Heart left ventricle (tissue), 7 donors: ENCODE measurements around a stretch of chr21.

GRCh38 chr21:39022745-39024070 lies 160.0 kb downstream of the PSMG1 start:
- PRO-cap, 6 experiments, result peak in 2 of 6 experiments; most common plus-strand start chr21:39023325 (in 1); most common minus-strand start chr21:39023203 (in 2)
- RAMPAGE, long total RNA, 2 experiments, result no peak in any of the 2 experiments
- RRBS, result 15% methylated on average over 5 of the region's 37 CpGs

DNA sequence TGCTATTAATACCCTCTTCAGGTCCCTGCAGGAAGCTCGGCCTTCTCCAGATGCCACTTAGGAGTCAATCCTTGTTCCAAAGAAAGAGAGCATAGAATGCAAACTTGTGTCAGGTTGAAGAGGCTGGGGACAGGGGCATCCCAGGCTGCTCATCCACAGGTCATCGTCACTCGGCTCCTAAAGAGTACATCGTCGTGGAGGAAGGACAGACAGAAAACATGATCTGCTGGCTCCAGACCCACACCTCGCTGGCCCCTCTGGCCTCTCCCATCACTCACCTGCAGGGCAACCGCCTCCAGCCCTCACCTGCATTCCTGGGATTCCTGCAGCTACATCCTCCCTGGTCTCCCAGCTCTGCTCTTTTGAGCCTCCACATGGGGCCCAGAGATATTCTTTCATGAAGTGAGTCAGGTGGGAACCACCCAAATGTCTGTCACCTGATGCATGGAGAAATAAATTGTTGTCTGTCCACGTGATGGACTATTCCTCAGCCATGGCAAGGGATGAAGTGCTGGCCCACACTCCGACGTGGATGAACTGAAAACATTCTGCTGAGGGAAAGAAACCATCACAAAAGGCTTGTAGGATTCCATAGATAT lies 152.8 kb downstream of the PSMG1 start:
- PRO-cap, 6 experiments, result no peak in any of the 6 experiments
- RAMPAGE, long total RNA, 2 experiments, result no peak in any of the 2 experiments
- RRBS, result no CpG with 5 or more reads among the region's 10 CpGs

DNA sequence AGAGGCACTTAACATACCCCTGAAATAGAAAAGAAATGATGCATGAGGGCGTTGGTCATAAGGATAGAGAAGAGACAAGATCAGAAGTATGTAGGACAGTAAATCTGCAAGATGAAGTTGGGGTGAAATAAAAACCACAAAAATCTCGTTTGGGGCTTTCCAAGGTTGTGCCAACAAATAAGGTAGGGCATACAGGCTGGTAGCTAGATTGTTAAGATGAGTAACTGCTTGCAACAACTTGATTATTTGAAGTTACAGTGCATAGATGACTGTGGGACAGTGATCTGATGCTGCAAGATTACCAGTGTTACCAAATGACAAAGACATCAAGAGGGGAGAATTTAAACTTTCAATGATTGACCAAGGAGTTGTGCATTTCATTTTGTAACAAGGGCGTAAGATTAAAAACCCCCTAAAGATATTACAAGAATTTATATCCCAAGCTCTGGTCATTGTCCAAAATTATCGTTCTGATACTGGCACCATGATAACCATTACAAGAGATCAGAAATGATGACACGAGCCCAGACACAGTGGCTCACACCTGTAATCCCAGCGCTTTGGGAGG lies 2.8 kb upstream of the BRWD1 start:
- PRO-cap, 6 experiments, result no peak in any of the 6 experiments
- RAMPAGE, long total RNA, 2 experiments, result no peak in any of the 2 experiments
- RRBS, result no CpG with 5 or more reads among the region's 6 CpGs

GRCh38 chr21:39346548-39347013 lies 2.3 kb downstream of the HMGN1 start:
- PRO-cap, 6 experiments, result no peak in any of the 6 experiments
- RAMPAGE, long total RNA, 2 experiments, result no peak in any of the 2 experiments
- RRBS, result no CpG with 5 or more reads among the region's 4 CpGs

- PRO-cap, 6 experiments, result no peak in any of the 6 experiments
- RAMPAGE, long total RNA, 2 experiments, result no peak in any of the 2 experiments
- RRBS, result 2% methylated on average over 7 of the region's 20 CpGs
These were observed 8.4 kb downstream of the GET1 start for GRCh38 chr21:39388549-39388883.

DNA sequence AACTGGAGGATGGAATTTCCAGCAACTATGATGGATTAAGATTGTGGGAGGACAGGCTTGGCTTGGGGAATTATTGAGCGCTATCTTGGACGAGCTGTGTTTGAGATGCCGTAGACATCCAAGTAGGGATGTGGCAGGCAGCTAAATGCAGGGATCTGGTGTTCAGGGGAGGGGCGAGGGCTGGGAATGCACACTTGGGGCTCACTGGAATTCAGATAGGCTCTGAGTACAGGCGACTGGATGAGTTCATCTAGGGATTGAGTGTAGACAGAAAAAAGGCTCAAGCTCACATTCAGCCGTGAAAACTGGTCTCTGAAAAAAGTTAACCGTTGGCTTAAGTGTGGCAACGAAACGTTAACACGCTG lies 798 bp downstream of the LCA5L start:
- PRO-cap, 6 experiments, result no peak in any of the 6 experiments
- RAMPAGE, long total RNA, 2 experiments, result no peak in any of the 2 experiments
- RRBS, result no CpG with 5 or more reads among the region's 10 CpGs

GRCh38 chr21:39452443-39452897 lies 700 bp downstream of the SH3BGR start:
- PRO-cap, 6 experiments, result peak in 5 of 6 experiments; most common plus-strand start chr21:39452723 (in 5); most common minus-strand start chr21:39452548 (in 1)
- RAMPAGE, long total RNA, 2 experiments, result no peak in any of the 2 experiments
- RRBS, result no CpG with 5 or more reads among the region's 4 CpGs

DNA sequence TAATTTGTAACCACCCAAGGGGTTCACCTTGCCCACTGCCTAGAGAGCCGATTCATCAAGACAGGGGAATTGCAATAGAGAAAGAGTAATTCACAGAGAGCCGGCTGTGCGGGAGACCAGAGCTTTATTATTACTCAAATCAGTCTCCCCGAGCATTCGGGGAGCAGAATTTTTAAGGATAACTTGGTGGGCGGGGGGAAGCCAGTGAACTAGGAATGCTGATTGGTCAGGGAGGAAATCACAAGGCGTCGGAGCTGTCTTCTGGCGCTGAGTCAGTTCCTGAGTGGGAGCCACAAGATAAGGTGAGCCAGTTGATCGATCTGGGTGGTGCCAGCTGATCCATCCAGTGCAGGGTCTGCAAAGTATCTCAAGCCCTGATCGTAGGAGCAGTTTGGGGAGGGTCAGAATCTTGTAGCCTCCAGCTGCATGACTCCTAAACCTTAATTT lies 76.7 kb upstream of the B3GALT5 start:
- PRO-cap, 6 experiments, result no peak in any of the 6 experiments
- RAMPAGE, long total RNA, 2 experiments, result no peak in any of the 2 experiments
- RRBS, result no CpG with 5 or more reads among the region's 11 CpGs

DNA sequence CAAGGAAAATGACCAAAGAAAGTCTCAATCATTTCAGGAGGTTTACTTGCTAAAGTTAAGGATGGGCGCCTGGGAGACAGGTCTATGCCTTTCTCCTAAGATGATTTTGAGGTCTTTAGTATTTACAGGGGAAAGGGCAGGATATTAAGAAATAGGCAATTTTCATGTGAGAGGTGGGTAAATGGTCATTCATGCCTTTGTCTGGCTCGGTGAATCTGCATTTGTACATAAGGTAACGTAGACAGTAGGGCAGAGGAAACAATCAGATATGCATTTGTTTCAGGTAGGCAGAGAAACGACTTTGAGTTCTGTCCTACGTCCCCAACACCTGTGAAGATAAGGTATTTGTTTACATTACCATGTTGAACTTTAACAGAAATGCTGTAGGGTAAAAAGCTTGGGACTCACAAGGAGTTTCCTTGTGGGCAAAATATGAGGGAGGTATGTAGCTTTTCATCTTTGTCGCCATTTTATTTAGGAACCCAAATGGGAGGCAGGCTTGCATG lies 31.3 kb downstream of the B3GALT5 start:
- PRO-cap, 6 experiments, result no peak in any of the 6 experiments
- RAMPAGE, long total RNA, 2 experiments, result no peak in any of the 2 experiments
- RRBS, result no CpG with 5 or more reads among the region's 6 CpGs

DNA sequence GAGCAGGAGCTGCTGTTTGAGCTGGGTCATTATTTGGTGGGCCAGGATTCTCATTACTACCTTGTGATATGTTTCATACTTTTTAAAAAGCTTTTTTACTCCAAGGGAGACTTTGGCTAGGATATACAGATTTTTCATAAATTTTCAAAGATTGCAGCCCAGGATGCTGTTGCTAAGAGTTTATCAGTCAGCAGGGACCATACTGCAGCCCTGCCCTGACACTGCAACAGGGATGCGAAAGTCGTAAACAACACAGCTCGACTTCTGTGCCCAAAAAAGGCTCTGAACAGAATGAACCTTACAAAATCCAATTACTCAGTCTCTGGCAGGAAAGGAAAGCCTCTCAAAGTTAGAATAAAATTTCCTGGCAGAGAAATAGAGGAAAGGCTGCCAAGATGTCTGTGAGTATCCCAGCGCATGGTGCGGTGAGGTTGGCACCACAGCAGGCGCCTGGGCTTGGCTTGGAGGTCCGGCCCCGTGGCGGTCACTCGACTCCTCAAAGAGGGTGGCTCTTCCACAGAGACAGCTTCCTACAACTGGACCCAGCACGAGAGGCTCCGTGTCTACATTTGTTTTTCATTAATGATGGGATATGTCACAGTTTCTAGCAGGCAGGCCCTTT lies 185.7 kb downstream of the PCP4 start:
- PRO-cap, 6 experiments, result peak in 1 of 6 experiments; most common plus-strand start position 437 of the sequence (in 1); most common minus-strand start position 223 of the sequence (in 1)
- RAMPAGE, long total RNA, 2 experiments, result no peak in any of the 2 experiments
- RRBS, result no CpG with 5 or more reads among the region's 12 CpGs

GRCh38 chr21:40188206-40188666 lies 321.0 kb downstream of the PCP4 start:
- PRO-cap, 6 experiments, result no peak in any of the 6 experiments
- RAMPAGE, long total RNA, 2 experiments, result no peak in any of the 2 experiments
- RRBS, result no CpG with 5 or more reads among the region's 7 CpGs

DNA sequence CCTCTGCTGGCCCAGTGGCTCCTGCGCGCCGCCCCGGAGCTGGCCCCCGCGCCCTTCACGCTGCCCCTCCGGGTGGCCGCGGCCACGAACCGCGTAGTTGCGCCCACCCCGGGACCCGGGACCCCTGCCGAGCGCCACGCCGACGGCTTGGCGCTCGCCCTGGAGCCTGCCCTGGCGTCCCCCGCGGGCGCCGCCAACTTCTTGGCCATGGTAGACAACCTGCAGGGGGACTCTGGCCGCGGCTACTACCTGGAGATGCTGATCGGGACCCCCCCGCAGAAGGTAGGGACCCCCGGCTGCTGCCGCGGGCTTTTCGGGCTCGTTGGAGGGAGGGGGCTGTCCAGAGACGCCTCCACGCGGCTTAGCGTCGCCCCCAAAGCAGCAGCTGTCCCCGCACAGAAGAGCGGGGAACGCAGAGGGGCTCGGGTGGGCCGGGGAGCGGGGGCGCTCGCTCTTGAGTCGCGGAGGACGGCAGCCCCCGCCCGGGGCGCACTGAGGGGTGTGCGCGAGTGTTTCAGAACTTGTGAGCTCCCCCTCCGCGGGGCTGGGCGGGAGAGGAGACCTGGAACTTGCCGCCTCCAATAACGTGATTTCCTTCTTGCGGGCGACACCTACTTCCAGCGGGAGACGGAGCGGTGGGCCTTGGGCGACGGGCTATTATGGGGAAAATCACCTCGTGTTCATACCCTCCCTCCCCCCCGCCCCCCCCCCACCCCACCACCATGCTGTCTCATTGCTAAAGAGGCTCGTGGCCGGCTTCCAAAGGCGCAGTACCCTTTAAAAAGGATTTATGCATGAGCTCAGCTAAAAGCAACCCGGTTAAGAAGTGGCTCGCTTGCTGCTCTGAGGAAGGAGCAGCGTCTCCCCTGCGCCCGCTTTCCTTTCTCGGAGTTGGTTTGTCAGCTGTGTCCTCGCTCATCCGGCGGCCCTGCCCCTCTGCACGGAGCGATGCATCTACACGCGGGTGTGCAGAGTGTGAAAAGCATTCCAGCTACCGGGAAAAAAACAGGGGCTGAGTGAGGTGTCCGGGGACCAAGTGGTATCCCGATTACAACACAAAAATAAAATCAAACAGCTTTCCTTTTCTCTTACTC lies 681 bp downstream of the BACE2 start:
- PRO-cap, 6 experiments, result peak in 6 of 6 experiments; most common plus-strand start position 610 of the sequence (in 4); most common minus-strand start position 494 of the sequence (in 4)
- RAMPAGE, long total RNA, 2 experiments, result no peak in any of the 2 experiments
- RRBS, result 1% methylated on average over 34 of the region's 91 CpGs

GRCh38 chr21:41251019-41251244 lies 65.7 kb upstream of the FAM3B start:
- PRO-cap, 6 experiments, result no peak in any of the 6 experiments
- RAMPAGE, long total RNA, 2 experiments, result no peak in any of the 2 experiments
- RRBS, result no CpG with 5 or more reads among the region's 6 CpGs

GRCh38 chr21:41366586-41367218 lies 4.9 kb downstream of the MX2 start:
- PRO-cap, 6 experiments, result no peak in any of the 6 experiments
- RAMPAGE, long total RNA, 2 experiments, result no peak in any of the 2 experiments
- RRBS, result no CpG with 5 or more reads among the region's 12 CpGs

- PRO-cap, 6 experiments, result no peak in any of the 6 experiments
- RAMPAGE, long total RNA, 2 experiments, result no peak in any of the 2 experiments
- RRBS, result no CpG with 5 or more reads among the region's 11 CpGs
These were observed 22.1 kb downstream of the TMPRSS2 start for GRCh38 chr21:41485679-41486360.

GRCh38 chr21:41499808-41500159 lies 8.2 kb downstream of the TMPRSS2 start:
- PRO-cap, 6 experiments, result no peak in any of the 6 experiments
- RAMPAGE, long total RNA, 2 experiments, result no peak in any of the 2 experiments
- RRBS, result no CpG with 5 or more reads among the region's 5 CpGs

DNA sequence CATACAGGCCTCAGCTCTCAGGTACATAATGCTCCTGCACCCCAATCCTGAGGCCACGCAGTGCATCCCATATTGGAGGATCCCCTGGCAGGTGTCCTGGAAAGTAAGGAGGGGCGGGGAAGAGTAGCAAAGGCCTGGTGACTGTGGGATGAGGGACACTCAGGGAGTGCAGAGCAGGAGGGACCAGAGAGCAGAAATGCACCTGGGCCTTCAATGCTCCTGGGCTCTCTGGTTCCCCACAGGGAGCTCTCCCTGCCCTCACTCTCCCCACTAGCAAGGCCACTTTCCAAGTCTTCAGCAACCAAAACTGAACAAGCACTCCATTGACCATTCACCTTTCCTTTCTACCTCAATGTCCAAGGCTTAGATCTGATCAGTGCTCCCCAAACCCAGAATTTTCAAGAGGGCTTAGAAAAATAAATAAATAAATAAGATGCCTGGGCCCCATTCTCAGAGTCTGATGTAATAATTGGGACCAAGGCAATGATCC lies 3.1 kb downstream of the TMPRSS2 start:
- PRO-cap, 6 experiments, result no peak in any of the 6 experiments
- RAMPAGE, long total RNA, 2 experiments, result no peak in any of the 2 experiments
- RRBS, result no CpG with 5 or more reads among the region's 2 CpGs

GRCh38 chr21:41519845-41520277 lies 11.9 kb upstream of the TMPRSS2 start:
- PRO-cap, 6 experiments, result no peak in any of the 6 experiments
- RAMPAGE, long total RNA, 2 experiments, result no peak in any of the 2 experiments
- RRBS, result no CpG with 5 or more reads among the region's 3 CpGs

GRCh38 chr21:41558002-41558278 lies 50.0 kb upstream of the TMPRSS2 start:
- PRO-cap, 6 experiments, result no peak in any of the 6 experiments
- RAMPAGE, long total RNA, 2 experiments, result no peak in any of the 2 experiments
- RRBS, result no CpG with 5 or more reads among the region's 6 CpGs

DNA sequence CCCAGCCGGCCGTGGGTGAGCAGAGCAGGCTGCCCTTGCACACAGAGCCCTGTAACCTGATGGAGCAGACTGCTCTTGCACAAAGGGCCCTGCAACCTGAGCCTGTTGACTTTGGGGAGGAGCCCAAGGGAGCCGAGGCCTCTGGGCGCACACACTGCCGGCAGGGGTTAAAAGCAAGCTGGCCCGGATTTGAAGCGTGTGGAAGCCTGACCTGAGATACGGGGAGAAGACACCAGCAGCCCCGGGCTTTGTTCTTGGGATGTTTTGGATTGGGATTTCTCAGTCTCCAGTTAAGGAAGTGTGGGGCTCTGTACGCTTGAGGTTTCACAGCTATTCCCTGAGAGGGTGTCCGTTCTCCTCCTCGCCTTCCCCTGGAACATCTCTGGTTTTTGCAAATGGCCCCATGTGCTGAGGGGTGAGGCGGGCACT lies 97.7 kb upstream of the TMPRSS2 start:
- PRO-cap, 6 experiments, result no peak in any of the 6 experiments
- RAMPAGE, long total RNA, 2 experiments, result no peak in any of the 2 experiments
- RRBS, result 49% methylated on average over 4 of the region's 13 CpGs